Neural cell (in vitro differentiated cells): Measurements from ENCODE around the genes ST3GAL5 and CD8B.

DNA sequence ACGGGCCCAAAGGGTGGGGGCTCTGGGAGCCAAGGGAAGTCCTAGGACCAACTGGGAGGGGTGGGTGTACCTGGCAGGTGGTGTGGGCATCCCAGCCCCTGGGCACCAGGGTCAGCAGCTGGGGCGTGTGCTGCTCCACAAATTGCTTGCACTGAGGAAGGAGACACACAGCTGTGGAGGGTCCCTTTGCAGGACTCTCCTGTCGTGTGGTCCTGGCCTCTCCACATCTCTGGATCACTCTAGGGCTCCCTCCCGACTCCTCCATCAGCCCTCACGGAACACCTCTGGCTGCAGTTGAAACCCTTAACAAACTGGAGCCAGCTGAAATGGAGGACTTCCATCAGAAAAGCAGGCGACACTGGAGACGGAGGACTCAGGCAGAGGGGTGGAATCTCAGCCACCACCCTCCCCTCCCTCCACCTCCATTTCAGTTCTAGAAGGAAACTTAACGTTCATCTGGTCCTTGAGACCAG, 6.0 kb downstream of the SFTPB start:
- RAMPAGE, long total RNA = no peak

GRCh38 chr2:85705513-85706091, 11.4 kb downstream of the GNLY start:
- RAMPAGE, long total RNA = no peak

DNA sequence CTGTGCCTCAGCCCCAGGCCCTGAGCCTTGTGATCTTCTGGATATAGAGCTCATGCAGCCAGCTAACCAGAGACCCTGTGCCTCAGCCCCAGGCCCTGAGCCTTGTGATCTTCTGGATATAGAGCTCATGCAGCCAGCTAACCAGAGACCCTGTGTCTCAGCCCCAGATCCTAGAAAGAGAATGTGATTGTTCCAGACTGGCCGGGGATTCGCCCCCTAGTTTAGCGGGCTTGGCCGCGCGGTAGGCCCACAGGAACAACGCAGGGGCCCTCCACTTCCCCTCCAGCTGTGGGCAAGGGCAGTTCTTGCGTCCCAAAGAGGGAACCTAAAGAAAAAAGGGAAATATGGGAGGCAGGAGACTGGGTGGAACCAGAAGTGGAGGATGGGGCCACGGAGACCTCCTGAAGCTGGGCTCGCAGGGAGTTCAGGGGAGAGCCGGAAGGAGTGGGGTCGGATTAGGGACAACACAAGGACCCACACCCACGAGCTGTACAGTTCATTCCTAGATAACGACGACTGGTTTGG, 18.1 kb downstream of the GNLY start:
- RAMPAGE, long total RNA = no peak

DNA sequence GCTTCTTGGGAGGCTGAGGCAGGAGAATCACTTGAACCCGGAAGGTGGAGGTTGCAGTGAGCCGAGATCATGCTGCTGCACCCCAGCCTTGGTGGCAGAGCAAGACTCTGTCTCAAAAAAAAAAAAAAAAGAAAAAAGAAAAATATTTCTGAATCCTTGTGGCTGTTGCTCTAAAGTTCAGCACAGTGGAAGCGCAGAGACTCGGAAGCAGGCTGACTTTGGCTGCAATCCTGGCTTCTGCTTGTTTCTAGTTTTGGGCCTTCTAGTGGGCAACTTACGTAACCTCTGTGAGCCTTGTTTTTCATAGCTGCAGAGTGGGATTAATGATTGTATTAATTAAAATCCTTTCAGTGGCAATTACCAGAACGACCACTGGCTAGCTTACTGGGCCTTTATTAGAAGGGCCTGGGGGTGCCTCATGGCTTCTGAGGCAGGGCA, 28.4 kb downstream of the GNLY start:
- RAMPAGE, long total RNA = no peak

DNA sequence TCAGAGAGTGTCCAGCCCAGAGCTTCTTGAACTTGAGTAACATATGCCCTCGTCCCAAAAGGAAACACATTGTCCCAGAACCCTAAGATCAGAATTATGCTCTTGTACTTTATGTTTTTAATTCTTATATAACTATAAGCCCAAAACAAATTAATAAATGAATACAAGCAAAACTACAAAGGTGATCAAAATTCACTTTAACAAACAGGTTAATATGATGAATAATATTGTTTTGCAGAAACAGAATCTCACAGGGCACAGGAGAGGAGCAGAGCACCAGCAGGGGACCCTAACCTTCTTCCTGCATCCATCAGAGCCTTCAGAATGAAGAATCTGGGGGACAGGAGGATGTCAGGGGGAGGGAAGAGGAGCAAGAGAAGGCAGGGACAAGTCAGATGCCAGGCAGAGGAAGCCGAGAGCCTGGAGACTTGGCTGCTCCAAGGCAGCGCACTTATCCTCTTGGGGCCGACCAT, 7.8 kb upstream of the ATOH8 start:
- RAMPAGE, long total RNA = no peak

- RAMPAGE, long total RNA = no peak
Measured at GRCh38 chr2:85768707-85769148, 14.9 kb downstream of the ATOH8 start.

DNA sequence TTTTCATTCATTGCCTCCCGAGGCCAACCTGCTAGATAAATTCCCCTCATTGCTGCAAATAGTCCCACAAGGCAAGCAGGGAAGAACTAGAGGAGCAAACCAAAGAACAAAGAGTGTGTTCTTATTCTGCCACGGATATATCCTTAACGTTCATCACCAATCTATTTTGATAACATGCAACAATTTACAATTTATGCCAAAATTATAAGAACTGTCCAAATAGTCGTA, 1.8 kb downstream of the ST3GAL5 start:
- RAMPAGE, long total RNA = no peak

DNA sequence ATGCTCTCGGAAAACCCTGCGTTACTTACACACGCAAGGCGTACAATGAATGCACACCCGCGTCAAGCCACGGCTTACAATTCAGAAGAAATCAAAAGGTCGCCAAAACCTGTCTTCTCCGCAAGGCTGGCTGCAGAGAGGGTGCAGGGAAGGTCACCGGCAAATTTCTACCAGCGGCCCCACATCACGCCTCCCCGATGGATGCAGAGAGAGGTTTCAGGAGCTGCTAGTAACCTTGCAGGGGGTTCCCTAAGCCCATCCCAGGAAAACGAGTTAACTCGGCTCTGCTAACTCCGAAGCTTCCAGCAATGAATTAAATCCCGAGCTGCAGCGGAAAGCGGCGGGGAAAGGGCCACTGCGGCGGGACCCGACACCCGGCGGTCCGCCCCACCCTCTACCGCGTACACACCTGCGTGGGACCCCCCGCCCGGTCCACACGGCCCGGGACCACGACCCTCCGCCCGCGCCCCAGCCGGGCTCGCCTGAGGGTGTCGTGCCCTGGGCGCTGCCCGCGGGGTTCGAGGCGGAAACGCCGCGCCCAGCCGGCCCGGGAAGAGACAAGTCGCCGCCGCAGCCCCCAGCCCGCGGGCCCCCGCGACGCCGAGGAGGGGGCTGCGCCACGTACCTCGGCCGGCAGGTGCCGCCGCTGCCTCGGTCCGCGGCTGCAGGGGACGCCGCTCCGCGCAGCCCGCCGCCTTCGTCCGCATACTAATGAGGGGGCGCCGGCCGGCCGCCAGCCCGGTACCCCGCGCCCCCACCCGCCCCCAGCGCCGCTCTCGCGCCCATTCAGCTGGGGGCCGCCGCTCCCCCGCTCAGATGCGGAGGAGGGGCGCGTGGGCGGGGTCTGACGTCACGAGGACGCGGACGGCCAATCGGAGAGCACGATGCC, at the start of gene ST3GAL5:
Gene ST3GAL5 (minus strand): TSS at position 792 of the 889 bp plus-strand sequence.
- RAMPAGE, long total RNA = no peak

GRCh38 chr2:85996333-85996968, 107.7 kb upstream of the ST3GAL5 start:
- RAMPAGE, long total RNA = no peak

GRCh38 chr2:85998334-85999151, 107.1 kb downstream of the POLR1A start:
- RAMPAGE, long total RNA = no peak

DNA sequence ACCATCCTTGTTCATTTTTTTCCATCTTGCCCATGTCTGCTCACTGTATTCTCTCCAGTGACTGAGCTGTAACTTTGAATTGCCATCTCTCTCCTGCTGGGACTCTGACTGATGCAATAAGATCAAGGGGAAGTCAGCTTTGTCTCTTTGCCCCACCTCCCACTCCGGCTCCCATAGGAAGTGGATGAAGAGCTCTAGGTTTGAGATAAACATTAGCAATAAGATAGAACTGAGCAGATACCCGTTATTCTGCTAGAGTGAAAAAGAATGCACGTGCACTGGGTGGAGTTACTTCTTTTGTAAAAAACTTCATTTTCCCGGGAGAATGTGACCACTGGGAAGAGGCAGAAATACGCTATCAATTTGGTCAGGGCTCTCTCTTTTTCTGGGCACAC, 105.4 kb downstream of the POLR1A start:
- RAMPAGE, long total RNA = no peak

GRCh38 chr2:86140822-86142088, 35.2 kb downstream of the PTCD3 start:
- RAMPAGE, long total RNA = no peak

GRCh38 chr2:86223129-86224109, 24.2 kb downstream of the MRPL35 start:
- RAMPAGE, long total RNA = no peak

DNA sequence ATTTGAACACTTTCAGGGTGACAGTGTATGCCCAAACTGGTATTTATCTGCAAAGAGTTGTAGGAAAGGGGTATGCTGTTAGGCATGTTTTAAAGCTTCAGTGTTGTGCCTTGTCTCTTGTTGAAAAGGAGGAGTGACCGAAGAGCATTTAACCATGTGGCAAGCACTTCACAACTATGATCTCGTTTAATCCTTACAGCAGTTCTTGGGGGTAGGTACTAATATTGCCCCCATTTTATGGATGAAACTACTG, 2.1 kb downstream of the KDM3A start:
- RAMPAGE, long total RNA = no peak

DNA sequence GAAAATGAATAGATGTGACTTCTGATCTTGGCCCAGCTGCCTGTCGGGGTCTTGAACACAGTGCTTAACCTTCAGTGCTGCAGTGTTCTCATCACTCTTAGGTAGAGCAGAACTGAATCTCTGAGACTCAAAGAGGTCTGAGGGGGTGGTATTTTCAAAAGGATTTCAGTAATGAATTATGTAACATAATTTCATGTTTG, 50.3 kb downstream of the KDM3A start:
- RAMPAGE, long total RNA = no peak

GRCh38 chr2:86783638-86784397, 6.9 kb downstream of the CD8A start:
- RAMPAGE, long total RNA = no peak

DNA sequence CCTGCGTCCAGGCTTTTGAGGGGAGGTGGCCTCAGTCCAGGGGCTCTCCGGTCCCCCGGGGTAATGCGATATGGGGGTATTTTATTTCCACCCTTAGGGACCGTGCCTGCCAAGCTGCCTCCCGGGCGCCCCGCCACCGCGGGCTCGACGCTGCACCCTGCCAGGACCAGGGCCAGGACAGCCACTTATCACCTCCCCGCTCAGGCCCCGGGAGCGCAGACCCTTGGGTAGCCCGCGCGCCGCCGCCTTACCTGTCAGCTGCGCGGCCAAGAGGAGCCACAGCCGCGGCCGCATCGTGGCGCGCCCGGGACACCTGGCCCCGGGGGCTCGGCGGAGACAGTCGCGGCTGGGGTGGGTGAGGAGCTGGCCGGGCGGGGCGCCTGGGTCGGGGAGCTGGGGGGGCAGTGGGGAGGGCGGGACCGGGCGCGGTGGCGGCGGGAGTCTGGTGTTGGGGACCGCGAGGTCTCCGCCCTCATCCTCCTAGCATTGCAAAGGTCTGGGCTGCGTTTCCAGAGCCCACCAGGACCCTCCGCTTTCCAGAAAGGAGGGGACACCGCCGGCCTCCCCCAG, at the start of gene CD8B:
Gene CD8B (minus strand): TSS at position 315 of the 570 bp plus-strand sequence.
- RAMPAGE, long total RNA = no peak

DNA sequence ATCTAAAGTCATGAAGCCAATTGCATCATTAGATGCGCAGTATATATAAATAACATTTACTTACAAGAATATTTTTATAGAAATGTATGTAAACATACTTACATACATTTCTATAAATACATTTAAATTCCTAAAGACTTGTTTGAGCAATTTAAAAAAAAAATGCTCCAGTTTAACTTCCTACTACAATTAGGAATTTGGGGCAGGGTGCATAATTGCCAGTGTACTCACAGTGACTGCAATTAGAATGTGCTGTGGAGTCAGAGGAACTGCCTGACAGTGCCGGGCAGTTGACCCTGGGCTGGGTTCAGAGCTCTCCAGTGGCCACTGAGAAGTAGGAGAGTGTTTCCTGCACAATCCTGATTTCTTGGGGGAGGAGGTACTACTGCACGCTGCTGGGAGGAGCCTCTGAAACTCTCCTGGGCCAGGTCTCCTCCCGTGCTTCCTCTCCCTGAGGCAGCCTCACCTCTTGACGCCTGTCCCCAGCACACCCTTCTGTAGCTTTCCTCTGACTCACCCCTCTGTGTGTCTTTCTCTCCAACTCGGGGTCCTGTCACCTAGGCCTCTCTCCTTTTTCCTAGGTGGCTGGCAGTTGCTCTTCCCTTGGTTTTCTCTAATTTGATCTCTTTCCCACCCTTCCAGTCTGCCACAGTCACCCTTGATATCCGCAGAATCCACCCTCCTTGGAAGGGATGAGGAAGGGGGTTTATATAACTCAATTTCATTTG, 264.8 kb upstream of the PLGLB2 start:
- RAMPAGE, long total RNA = no peak

GRCh38 chr2:87499751-87500424, 248.0 kb upstream of the PLGLB2 start:
- RAMPAGE, long total RNA = no peak

GRCh38 chr2:87516345-87517121, 231.4 kb upstream of the PLGLB2 start:
- RAMPAGE, long total RNA = no peak